Pericardium fibroblast (primary cell): Measurements from ENCODE around the genes CDPF1 and PKDREJ.

- RAMPAGE, long total RNA: no peak
These were observed 80.2 kb upstream of the WNT7B start for GRCh38 chr22:46056998-46057729.

DNA sequence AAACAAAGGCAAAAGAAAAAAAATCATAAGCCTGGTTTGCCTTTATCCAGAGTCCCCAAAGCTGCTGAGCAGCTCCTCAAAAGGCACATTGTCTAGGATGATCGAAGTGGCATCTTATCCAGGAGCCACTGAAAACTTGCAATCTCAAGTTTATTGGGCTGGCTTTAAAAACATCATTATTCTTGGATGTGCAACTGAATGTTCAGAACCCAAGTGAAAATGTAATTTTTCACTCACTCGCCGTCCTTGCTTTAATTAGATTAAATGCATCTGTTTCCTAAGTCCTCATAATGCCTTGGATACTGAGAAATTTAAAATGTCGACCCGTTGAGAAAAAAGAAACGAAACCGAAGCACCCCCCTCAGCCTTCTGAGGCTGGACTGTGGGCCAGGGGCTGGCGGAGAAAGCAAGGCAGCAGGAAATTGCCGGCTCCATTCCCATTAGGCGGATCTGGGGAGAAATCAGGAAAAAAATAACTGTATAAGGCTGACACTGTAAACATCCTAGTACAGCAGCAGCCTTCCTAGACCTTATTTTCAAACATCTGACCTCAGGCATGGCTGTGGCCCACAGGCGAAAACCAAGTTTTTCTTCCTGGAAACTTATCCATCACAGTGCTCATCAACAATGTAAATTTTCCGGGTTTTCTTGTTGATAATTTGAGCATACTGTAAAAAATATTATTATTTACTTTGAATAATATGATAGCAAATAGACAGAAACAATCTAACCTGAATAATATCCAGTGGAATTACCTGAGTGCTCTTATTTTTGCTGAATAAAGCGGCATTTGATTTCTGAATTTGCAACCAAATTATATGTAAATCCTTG is 82.7 kb upstream of the PPARA start:
- RAMPAGE, long total RNA: no peak

DNA sequence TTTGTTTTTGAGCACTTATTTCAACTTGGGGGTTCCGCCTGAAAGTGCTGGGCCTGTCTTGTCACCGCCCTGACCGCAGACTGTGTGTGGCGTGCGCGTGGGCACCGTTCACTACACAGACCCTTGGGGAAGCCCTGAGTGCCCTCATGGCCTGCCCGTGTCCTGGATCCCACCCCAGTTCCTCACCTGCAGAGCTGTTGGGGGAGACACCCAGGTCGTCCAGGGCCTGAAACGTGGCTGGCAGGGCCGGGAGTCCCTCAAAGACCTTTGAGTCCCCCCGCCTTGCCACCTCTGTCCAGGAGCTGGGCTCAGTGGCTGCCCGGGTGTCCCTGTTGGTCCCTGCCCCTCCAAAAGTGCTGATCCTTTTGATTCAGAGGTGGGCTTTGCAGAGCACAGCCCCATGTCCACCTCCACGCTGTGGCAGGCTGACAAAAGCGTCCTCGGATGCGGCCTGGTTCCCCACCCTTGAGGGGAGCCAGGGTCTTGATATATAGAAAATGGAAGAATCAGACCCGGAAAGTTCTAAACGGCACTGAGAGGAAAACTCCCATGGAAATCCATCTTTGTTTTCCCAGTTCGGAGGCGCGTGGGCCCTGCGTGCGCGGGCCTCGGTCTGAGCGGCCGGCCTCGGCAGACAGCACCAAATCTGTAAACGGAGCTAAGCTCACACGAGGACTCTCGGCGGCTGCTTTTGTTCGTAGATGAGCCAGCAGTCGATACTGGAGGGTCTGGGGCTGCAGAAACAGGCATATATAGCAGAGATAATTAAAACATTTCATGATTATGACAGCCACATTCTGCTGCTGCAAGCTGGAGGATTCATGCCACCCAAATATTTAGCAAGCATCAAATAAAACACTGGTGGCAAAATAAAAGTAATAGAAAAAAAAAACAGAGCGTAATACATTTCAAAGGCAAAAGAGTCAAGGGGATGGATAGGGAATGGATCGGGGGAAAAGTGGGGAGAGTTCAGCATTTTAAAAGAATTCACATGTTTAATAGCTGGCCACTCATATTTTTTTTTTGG is 68.6 kb upstream of the PPARA start:
- RAMPAGE, long total RNA: no peak

DNA sequence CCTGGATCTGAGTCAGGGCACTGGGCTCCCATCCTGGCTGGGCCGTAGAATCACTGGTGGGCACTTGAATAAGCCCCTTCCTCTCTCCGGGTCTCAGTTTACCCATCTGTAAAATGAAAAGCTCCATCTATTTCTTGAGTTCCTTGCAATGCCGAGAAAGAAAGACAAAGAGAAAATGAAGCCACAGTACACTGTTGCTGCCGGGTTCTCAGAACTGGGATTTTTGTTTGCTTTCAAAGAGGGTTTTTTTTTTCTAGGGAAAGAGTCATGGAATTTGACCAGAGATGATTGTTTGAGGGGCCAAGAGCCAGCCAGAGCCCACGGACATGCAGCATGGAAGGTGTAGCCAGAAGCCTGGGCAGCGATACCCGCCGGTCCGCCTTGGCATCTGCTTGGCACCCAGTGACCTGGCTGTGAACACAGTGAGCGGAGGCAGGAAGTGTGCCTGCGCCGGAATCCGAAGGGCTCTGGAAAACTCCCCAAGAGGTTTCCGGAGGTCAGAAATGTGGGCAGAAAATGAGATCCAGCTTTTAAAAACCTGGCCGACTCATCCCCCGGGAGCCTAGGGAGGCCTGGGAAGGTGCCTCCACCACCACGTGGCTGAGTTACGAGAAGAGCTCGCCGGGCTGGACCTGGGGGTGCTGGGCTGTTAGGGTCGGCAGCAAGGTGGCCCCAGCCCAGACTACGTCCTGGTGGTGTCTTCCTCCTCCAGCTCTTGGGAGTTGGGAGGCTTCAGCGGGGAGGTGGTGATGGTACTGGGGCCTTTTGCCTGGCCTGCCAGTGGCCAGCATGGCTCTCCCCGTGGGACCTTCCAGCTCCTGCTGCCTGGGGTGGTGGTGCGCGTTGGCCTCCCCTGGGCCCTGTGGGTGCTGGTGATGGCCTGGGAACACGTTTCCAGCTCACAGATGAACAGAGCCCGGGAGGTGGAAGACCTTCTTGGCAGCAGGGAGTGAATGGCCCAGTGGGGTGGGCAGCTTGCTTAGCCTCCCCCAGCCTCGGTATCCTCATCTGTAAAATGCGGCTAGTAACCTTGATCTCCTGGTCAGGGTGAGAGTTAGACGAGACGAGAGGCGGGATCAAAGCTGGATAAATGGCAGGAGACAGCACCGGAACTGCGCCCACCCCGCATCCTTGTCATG is 61.6 kb upstream of the PPARA start:
- RAMPAGE, long total RNA: no peak

DNA sequence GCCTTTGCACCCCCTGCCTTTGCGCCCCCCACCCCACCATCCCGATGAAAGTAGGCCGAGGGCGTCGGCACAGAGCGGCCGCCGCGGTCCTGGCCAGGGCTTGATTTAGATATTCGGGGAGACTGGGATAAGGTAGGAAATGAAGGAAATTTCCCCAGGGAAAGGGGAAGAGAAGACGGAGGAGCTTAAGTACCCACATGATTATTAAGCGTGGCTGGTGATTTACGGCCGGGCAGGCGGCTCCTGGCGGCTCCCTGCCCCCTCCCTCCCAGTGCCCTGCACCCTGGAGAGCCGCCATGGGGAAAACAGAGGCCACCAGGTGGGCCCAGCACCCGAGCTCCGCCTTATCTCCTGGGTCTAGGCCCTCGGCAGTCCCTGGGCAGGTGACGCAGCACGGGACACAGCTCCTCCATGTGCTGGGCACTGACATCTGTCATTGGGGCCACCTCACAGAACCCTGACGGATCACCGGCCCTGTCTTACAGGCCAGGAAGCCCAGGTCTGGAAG is 60.4 kb upstream of the PPARA start:
- RAMPAGE, long total RNA: no peak

- RAMPAGE, long total RNA: no peak
These were observed 33.9 kb upstream of the PPARA start for GRCh38 chr22:46116219-46116958.

- RAMPAGE, long total RNA: no peak
These were observed 23.9 kb upstream of the PPARA start for GRCh38 chr22:46126291-46126920.

DNA sequence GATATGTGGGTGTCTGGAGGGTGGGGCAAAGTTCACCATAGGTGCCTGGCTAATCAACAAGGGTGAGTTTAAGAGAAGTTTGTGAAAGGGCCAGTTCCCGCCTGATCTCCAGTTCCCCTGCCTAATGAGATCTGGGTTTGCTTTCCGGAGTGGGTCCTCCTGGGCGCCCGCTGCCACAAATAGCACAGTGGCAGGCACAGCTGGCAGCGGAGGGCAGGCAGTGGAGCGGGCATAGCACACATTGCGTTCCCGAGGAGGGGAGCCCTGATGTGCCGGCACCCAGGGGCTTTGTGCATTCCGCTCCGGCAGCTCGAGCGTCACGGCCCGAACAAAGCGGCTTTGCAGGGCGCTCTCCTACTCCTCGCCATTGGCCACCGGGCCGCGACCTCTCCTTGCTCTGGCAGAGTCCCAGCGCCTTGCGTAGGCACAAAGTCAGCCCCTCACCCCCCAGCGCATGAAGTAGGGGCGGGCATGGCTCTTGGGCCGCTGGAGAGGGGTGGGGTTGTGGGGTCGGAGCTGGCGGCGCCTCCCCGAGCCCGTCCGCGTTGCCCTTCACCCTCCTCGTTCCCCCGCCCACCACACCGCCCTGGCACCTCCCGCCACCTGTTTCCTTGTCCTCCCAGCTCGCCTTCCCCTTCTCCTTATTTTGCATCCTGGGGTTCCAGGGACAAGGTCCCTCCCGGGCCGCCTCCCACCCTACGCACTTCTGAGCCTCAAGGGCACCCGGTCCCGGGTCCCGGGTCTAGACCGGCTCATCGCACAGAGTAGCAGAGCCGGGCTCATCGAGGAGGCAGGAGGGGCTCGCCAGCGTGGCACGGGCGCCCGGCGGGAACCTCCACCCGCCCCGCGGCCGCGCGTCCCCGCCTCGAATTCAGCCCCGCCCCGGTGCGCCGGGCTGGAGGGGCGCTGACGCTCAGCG is 787 bp upstream of the PPARA start:
- RAMPAGE, long total RNA: no peak

DNA sequence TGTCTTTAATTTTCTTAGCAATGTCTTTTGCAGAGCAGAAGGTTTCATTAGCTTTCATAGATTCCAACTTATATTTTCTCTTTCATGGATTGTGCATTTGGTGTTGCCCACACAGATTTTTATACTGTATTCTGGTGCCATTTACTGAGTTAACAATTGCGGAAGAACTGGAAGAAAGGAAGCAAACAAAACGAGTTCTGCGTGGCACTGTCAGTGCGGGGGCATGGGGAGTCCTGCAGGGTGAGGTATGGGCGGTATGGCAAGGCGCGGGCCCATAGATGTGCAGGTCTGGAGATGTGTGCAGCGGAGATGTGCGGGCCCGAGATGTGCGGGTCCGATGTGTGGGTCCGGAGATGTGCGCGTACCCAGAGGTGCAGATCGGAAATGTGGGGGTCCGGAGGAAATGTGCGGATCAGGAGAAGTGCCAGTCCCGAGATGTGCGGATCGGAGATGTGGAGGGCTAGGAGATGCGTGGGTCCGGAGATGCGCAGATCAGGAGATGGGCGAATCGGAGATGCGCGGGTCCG is 36.1 kb downstream of the CDPF1 start:
- RAMPAGE, long total RNA: no peak

- RAMPAGE, long total RNA: start-site peak on the plus strand at chr22:46250393-46250413, 7 and 8 reads in 2 replicates
These were observed at the start of gene CDPF1 for GRCh38 chr22:46250043-46251133. Gene CDPF1, minus strand, starts transcription at chr22:46250293.

- RAMPAGE, long total RNA: no peak
These were observed at the start of gene PKDREJ for GRCh38 chr22:46263241-46263774. Gene PKDREJ, minus strand, starts transcription at chr22:46263343.

DNA sequence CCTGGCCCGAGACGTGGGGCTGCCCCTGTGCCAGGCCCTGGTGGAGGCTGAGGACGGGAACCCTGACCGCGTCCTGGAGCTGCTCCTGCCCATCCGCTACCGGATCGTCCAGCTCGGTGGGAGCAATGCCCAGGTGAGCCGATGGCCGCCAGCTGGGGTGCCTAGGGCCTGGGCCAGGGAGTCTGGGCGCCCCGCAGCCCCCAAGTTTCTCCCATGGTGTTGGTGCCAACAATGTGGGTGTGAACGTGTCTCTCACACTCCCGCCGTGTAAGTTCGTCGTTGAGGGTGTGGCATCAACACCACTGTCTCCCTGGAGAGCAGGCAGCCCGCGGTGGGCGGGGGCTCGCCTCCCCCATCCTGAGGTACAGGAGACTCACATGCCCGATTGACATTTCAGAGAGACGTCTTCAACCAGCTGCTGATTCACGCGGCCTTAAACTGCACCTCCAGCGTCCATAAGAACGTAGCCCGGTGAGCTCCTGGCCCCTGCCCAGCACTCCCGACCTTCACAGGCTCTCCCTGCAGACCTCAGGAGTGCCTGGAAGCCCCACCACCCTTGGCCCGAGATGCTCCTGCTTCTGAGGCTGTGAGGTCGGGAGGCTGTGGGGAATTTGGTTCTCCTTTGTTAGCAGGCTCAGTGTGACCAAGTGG is 7.1 kb upstream of the GTSE1 start:
- RAMPAGE, long total RNA: no peak

DNA sequence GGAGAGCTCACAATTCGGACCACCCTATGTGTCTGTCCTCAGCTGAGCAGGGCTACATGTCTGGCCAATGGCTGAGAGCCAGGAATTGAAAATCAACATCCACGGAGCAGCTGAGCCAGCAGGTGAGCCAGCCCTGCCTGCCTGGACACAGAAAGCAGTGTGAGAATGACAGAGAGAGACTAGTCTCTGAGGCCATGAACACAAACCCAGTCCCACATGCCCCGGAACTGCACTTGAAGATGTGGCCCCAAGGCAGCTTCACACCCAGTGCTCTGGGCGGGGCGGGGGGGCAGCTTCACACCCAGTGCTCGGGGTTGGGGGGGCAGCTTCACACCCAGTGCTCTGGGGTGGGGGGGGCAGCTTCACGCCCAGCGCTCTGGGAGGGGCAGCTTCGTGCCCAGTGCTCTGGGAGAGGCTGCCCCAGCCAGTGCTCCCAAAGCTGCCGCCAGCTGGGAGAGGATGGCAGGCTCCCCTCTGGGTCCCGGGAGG is 37.7 kb downstream of the TRMU start:
- RAMPAGE, long total RNA: no peak

GRCh38 chr22:46463861-46464588 is 73.4 kb downstream of the CELSR1 start:
- RAMPAGE, long total RNA: no peak

DNA sequence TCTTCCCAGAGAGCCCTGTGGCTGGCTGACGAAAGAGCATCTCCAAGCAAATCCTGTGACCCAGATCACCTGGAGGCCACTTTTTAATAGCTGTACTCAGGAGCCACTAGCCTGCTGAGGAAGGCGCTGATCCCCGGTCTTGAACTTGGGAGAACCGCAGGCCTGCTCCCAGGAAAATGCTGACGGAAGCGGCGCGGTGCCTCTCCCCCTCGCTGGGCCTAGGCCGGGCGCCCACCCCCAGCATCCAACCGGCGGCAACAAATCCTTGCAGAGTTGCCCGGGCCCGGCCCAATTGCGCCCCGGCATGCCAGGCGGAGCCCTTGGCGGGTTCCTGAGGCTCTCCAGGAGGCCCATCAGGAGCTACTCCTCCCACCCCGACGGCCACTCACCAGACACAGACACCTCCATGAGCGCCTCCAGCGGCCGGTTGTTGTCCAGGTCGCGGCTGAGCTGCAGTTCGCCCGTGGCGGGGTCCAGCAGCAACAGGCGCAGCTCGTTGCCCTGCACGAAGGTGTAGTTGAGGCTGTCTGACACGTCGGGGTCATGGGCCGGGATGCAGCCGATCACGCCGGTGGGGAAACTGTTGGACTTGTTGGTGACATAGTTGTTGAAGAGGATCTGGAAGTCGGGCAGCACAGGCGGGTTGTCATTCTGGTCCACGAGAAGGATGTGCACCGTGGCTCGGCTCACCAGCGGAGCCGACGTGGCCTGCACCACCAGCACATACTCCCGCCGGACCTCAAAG is 4.0 kb downstream of the CELSR1 start:
- RAMPAGE, long total RNA: no peak

DNA sequence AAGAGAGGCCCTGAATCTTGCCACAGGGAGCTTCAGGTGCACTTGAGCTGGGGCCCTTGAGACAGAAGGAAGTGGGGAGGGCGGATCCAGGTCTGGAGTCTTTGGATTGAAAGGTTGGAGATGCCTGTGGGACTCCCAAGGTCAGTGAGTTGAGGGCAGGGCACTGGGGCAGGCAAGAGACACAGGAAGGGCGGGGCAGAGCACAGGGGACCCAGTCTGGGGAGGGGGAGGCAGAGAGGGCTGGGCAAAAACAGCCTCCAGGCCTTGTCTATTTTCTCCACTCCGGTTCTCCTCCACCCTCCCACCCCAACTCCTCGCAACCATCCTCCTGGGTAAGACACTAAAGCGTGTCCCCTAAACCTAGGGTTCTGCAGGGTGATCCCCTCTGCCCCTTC is 38.5 kb upstream of the CELSR1 start:
- RAMPAGE, long total RNA: no peak

GRCh38 chr22:46588242-46589238 is 31.6 kb upstream of the GRAMD4 start:
- RAMPAGE, long total RNA: no peak

DNA sequence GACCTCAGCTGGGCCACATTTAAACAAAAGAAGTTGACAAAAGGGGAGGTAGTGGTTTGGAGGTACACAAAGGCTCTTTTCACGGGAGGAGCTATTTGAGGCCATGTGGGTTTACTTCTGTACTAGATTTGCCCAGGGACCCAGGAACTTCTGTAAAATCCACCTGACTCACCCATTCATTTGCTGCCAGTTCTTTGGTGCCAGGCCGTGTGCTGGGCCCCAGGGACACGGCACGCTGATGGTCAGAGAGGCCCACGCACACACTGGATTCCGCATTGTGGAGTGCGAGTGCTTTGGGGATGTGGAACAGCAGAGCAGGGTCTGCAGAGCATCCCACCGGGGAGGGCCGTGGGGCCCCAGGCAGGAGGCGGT is 10.8 kb upstream of the GRAMD4 start:
- RAMPAGE, long total RNA: no peak

DNA sequence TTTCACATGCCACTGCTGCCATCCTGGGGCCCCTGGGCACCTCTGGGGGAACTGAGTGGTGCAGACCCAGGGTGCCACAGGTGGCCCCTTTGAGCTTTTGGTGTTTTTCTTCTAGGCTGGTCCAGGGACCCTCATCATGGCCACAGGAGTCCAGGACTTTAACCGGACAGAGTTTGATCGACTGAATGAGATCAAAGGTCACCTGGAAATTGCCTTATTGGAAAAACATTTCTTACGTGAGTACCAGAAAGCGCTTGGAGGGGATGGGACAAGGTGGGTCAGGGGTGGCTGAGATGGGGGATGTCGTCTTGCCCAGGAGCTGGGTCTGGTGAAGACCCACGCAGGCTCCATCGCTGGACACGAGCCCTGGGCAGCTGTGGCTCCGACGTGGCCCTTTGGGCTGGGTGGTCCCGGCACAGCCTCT is 17.6 kb downstream of the GRAMD4 start:
- RAMPAGE, long total RNA: no peak

- RAMPAGE, long total RNA: no peak
These were observed 18.6 kb downstream of the GRAMD4 start for GRCh38 chr22:46638704-46639239.